Metastatic Liver Carcinoma in the Lung (tissue), 2 donors: ENCODE measurements around the gene VWA2.

DNA sequence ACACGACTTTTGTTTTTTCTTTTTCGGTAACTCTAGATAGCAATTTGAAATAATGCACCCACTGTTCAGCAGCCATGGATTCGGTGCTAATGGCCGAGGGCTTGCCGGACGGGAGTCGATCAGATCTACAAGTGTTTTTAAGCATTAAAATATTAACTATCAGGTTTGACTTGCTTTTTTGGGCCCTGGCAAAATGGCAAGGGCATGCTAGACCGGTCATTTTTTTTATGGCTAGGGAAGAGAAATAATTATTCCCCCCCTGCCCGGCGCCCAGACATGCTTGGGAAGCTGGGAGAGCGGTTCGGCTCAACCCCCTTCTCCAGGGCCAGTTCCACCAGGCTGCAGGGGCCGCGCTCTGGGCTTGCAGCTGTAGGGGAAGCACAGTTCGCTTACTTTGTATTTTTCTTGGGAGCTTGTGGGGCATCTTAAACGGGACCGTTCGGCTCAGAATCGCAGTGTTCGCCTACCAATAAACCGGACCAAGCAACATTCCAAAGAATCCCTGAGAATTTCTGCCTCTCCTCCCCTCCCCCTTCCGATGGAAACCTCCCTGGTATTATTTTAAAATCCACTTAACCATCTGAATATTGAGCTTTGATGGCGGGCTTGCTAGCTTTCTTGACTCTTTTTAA lies 3.1 kb downstream of the TCF7L2 start:
- PRO-cap, 2 experiments = no peak in any of the 2 experiments

- PRO-cap, 2 experiments = no peak in any of the 2 experiments
Observed at GRCh38 chr10:112976754-112977569, 26.9 kb downstream of the TCF7L2 start.

DNA sequence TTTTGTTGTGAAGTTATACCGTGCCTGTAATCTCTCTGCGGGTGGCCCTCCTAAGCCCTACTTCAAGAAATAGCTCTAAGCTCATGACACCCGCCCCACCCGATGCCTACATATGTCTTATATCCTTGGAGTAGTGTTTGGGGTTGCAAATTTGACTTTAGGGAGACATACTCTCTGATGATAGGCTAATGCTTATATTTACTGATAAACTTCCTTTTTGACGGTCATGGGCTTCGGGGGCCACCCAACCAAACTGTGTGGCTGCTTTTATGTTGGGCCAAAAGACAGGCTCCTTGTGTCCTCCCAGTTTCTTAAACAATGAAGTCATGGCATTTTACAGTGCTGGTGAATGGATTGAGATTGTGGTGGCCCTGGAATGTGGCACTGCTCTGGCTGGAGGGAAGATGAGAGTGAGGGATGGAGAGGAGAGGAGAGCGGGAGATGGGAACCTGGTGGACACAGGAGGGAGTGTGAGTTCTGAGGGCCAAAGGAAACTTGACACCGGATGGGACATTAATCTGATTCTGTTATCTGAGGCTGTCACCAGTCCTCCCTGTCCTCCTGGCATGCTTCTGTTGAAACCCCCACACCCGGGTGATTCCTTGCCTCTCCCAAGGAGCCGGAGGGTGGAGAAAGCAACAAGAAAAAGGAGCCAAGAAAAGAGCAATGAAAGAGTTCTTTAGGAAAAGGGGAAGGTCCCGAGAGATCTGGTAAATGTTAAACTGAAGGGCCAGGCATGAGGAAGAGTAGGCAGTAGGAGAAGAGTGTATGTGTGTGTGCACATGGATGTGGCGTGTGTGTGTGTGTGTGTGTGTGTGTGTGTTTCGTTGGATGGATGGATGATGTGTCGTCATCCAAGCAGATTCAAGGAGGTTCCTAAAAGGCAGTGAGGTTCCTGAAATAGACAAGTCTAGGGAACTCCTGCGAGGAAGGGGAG lies 113.3 kb downstream of the TCF7L2 start:
- PRO-cap, 2 experiments = no peak in any of the 2 experiments

DNA sequence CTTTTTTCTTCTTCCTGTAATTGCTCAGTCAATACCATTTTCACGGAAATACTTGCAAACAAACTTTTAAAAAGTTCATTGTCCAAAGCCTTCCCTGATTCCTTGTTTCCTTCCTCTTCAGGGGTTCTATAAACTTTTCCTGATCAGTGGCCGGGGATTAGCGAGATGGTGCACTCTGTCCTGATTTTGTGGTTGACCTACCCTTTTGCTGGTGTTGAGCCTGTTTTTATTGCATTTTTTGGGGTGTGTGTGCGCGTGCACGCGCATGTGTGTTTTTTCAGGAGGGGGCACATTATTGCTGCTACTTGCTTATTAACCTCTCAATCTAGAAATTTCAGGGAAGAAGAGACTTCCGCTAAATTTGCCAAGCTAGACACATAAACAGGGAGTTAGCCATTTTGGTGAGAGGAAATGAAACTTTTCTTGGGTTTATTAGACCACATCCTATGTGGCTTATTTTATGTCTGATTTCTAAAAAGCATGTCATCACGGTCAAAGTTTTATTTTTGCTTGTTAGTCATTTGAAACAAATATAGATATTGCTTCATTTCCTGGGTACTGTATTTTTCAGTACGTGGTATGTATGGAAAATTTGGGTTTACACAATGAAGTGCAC lies 143.9 kb downstream of the TCF7L2 start:
- PRO-cap, 2 experiments = no peak in any of the 2 experiments

DNA sequence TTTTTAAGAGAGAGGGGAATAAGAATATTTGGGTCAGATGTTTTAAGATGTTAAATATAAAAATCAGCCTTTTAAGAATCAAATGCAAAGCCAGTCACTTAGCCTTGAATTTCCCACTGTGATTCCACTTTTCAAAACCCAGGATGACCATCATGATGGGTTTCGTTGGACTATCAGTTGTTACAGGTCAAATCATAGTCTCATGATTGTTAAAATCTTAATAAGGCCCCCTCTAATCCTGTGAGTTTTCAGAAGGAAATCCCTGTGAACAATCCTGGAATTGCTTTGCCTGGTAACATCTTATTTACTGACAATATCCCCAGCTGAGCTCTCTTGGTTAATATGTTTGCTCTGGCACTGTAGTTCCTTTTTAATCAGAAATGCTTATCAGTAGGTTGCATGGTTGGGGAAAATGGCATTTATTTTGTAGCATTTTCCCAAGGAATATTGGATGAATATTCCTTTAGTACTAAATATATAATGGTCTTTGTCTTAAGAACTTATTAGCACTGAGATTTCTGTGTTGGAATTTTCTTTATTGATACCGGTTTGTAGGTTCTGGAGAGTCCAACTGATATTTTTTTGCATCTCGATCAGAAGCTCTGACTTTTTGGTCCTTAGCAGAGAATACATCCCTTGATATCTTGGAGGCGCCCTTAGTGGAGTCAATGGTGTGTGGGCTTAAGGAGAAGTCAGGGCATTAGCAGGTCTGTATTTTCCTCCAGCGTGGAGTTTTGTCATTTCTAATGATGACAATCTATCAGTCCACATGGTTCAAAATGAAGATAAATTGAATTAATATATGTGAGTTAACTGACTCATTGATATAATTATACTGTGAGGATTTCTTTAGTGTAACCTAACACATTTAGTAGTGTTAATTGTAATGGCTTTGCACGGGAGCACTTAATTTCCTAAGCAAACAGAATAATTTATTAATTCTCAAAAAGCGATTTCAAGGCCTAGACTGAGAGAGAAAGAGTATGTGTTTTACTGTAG lies 164.1 kb downstream of the TCF7L2 start:
- PRO-cap, 2 experiments = no peak in any of the 2 experiments

- PRO-cap, 2 experiments = no peak in any of the 2 experiments
Observed at GRCh38 chr10:113152201-113152899, 202.3 kb downstream of the TCF7L2 start.

- PRO-cap, 2 experiments = no peak in any of the 2 experiments
Observed at GRCh38 chr10:113425504-113425997, 127.3 kb upstream of the HABP2 start.

GRCh38 chr10:113499012-113499391 lies 53.9 kb upstream of the HABP2 start:
- PRO-cap, 2 experiments = no peak in any of the 2 experiments

DNA sequence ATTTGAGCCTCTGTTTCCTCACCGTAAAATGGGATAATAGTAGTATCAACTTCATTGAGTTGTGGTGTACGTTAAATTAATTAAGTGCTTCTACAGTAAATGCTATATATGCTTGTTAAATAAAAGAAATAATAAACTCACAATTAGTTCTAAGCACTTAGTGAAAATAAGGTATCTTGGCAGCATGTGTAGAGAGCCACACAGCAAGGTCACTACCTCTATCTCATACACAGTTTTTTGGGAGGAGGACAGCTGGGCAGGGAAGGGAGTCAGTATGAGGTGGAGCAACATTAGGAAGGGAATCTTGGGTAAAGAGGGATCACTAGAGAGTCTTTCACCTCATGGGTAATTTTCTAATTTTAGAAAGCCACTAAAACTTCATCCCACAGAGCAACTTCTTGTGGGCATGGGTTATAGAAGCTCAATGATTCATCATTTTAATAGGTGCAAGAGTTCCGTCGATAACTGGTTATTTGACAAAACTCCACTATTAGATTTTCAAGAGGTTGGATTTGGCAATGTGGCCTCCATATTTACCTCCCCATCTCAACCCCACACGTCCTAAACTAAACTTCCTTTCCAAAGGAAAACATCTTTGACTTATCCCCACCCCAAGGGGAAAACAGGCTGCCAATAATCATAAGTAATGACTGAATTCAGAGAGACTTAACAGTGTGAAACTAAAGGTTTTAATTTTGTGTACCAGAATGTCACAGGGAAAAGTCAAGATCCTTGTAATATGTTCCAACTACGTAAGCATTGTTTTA lies 2.5 kb downstream of the NRAP start:
- PRO-cap, 2 experiments = no peak in any of the 2 experiments

GRCh38 chr10:113855448-113855742 lies 934 bp downstream of the NHLRC2 start:
- PRO-cap, 2 experiments = no peak in any of the 2 experiments

DNA sequence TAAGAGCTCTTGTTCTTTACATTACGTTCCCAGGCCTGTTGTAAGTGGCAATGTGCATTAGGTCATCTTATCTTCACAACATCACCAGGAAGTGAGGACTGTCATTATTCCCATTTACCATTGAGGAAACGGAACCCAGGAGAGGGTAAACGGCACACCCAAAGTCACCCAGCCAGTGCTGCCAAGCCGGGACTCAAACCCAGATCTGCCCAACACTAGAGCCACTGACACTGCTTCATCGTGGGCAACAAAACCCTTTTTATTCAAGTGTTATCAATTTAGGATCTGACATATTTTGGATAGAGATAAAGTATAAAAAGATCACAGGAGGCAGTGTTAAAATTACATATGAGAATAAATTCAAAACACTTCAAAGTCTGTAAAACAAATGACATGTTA lies 73.2 kb downstream of the NHLRC2 start:
- PRO-cap, 2 experiments = peak in 1 of 2 experiments; most common plus-strand start position 202 of the sequence (in 1)

- PRO-cap, 2 experiments = peak in 1 of 2 experiments; most common plus-strand start chr10:114044722 (in 1); most common minus-strand start chr10:114044578 (in 1)
Observed at GRCh38 chr10:114044406-114045024, 849 bp downstream of the ADRB1 start.

DNA sequence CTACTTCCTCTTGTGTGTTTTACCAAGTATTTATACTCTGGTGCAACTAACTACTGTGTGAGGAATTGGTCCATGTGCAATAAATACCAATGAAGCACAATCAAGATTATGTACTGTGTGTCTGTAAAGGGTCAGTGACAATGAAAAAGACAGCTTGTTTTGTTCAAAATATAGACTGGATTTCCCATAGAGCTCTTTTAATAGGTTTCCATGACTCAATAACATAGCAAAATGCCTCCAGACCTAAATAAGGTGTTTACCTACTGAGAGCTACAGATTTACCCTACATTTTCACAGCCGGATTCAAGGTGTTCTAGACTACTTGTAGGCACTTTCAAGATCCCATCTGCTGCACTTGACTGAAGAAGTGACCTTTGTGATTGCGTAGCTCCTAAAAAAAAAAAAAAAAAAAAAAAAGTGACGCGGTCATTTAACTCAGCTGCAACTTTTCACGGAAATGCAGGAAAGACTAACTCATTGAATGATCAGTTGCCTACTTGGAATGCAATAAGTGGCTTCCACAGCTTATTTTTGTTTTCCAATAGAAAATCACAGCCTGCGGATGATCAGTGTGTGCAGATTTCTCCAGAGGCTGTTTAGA lies 3.2 kb downstream of the ADRB1 start:
- PRO-cap, 2 experiments = peak in 1 of 2 experiments; most common plus-strand start position 477 of the sequence (in 1); most common minus-strand start position 348 of the sequence (in 1)

DNA sequence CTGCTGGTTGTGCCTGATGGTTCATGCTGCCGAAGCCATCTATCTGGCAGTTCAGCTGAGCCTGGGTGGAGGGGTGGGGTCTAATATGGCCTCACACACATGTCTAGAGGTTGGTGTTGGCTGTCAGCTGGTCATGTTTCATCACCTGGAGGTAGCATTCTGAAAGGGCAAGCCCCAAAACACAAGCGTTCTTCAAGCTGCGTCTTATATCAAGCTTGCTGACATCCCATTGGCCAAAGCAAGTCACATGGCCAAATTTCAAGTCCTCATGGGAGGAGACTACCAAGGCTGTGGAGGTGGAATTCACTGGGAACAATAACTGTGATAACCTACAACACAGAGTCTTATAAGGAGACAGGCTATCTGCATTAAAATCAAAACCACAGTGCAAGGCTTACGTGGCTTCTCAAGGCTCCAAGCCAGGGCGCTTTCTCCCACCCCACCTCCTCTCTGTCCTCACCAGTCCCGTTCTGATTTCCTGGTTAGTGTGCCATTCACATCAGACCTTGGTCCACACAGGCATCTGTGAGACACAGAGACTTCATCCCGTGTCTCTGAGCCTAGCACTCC lies 39.3 kb downstream of the ADRB1 start:
- PRO-cap, 2 experiments = no peak in any of the 2 experiments

DNA sequence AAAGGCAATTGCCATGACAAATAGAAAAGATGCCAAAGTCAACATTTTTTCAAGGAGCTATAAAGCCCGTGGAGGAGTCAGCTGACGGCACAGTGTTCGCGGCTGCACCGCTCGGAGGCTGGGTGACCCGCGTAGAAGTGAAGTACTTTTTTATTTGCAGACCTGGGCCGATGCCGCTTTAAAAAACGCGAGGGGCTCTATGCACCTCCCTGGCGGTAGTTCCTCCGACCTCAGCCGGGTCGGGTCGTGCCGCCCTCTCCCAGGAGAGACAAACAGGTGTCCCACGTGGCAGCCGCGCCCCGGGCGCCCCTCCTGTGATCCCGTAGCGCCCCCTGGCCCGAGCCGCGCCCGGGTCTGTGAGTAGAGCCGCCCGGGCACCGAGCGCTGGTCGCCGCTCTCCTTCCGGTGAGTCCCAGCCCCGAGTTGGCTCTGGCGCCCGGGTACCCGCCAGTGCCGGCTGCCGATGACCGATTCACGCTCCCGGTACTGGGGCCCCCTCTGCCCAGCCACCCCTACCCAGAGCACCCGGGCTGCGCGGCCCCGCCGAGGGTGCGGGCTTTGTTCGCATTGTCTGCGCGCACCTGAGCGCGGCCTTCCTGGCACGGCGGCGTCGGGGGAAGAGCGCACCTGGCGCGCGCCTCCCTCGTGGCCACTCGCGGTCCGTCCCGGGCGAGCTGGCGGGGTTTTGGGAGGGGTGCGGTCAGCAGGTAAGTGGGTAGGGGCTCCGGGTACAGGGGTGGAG lies at the start of gene VWA2:
TSS of gene VWA2 (plus strand) at position 90 of the 742 bp plus-strand sequence.
- PRO-cap, 2 experiments = peak in 1 of 2 experiments; most common plus-strand start position 90 of the sequence (in 1)

- PRO-cap, 2 experiments = no peak in any of the 2 experiments
Observed at GRCh38 chr10:114343797-114344472, 60.4 kb downstream of the AFAP1L2 start.

GRCh38 chr10:114395660-114396030 lies 8.7 kb downstream of the AFAP1L2 start:
- PRO-cap, 2 experiments = no peak in any of the 2 experiments

- PRO-cap, 2 experiments = no peak in any of the 2 experiments
Observed at GRCh38 chr10:114434413-114435107, 30.3 kb upstream of the AFAP1L2 start.

- PRO-cap, 2 experiments = no peak in any of the 2 experiments
Observed at GRCh38 chr10:114537937-114538886, 119.9 kb downstream of the ABLIM1 start.

DNA sequence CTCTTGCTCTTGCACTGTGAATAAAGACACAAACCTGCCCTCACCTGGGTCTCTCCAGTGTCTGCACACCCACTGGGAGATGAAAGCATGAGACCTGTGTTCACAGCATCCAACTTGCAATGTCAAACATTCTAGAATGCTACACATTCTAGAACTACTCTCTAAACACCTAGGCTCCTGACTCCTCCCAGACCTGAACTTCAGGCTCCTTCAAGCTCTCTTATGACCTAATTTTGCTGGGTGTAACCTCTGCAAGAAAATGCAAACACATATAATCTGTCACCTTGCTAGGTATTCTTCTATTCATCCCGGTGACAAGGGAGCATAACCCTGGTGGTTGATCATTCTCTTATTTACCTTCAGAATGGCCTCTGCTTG lies 44.5 kb downstream of the ABLIM1 start:
- PRO-cap, 2 experiments = no peak in any of the 2 experiments